Tibial artery (tissue), 1 donor: ENCODE data around the gene TRIM40.

- PRO-cap: no peak
These were observed 51.7 kb downstream of the TRIM27 start for GRCh38 chr6:28871865-28872712.

- PRO-cap: no peak
These were observed 17.3 kb downstream of the TRIM27 start for GRCh38 chr6:28906175-28907255.

GRCh38 chr6:28910670-28911418 is 12.9 kb downstream of the TRIM27 start:
- PRO-cap: no peak

- PRO-cap: no peak
These were observed 4.0 kb upstream of the TRIM27 start for GRCh38 chr6:28927787-28928172.

DNA sequence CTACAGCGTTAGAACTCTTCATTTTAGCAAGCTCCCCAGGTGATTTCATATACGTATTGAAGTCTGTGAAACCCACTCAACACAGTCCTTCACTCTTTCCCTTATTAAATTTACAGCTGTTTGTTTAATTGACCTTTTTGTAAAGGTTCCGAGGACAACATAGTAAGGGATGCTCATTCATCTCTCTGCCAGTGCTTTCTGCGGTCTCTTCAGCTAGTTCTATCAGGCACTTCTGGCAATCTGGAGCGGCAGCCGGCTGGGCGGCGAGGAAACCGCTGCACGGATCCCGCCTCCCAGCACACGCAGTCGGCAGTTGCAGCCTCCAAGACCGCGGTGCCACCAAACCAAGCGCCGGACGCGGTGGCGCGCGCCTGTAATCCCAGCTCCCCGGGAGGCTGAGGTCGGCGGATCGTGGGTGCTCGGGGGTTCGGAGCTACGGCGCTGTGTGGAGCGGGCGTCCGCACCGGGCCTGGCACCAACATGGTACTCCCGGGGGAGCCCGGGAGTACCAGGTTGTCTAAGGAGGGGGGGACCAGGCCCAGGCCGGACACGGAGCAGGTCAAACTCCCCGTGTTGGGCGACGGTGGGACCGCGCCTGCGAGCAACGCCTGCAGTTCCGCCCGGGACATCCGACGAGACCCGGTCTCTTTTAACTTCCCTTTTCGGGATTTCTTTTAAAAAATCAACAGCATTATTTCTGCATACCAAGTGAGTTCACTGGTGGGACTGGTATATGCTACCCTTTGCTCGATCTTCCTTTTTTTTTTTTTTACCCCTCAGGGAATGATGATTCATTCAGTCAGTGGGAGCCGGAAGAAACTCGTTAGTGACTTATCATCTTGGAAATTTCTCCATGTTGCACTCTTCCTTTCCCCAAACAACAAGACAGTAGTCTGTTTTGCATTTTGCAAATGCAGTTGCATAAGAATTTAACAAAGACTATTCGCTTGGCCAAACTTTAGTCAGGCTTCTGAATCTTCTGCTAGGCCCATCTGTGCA is 27.7 kb downstream of the ZNF311 start:
- PRO-cap: no peak

GRCh38 chr6:28981441-28981804 is 23.7 kb downstream of the ZNF311 start:
- PRO-cap: no peak

DNA sequence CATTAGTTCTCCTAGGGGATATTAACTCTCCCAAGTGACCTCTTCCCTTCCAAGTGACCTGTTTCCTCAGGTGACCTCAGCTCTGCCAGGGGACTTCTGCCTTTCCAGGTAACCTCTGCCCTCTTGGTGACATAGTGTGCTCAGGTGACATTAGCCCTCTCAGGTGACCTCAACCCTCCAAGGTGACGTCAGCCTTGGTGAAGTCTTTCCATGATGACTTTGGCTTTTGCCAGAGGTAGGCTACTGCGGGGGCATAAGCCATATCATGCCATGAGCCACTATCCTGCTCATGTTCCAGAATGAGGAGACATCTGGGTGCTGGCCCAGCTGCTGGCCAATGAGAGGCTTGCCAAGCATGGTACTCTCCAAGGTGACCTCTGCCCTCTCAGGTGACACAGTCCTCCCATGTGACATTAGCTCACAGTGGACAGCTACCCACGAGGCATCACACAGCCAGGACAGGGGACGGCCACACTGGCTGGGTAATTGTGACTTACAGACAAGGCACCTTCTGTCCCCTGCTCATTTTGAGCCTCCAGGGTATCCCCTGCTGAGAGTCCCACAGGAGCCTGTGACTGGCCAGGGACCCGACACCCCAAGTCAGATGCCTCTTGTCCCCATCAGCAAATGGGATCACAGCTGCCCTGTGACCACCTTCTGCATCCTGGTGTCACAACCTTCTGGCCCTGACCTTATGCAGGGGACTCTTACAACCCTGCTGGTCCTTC is 21.7 kb upstream of the OR2I1P start:
- PRO-cap: no peak

- PRO-cap: unidirectional peak, minus-strand start at chr6:29628804
These were observed 4.4 kb downstream of the GABBR1 start for GRCh38 chr6:29628552-29628997.

GRCh38 chr6:29721391-29721841 is 1.8 kb upstream of the HLA-F start:
- PRO-cap: no peak

DNA sequence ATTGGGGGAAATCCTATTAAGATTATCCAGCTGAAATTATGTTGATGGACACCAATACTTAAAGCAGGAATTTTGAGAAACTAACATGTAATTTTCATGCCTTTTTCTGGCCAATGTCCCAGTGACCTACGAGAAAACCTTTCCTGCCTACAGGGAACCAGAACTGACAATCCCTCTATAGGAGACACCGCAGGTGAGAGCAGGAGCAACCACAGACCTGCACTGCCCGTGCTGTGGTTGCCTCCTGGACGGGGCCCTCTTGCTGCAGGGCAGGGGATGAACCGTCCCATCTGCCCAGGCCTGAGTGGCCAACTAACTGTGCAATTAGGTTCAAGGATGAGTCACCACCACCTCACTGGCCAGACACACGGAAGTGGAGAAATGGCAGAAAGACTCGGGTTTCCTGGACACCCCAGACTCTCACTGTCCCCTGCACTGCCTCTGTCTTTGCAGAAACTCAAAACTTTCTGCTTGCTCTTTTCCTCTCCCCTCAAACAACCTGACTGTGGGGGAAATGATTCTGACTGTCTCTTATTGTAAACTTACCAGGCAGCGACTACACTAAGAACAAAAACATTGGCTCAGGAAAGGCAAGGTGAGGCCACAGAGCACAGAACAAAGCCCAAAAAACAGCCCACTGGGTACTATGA is 13.8 kb upstream of the HLA-G start:
- PRO-cap: no peak

GRCh38 chr6:29887106-29888302 is 54.8 kb upstream of the HLA-A start:
- PRO-cap: unidirectional peak, plus-strand start at chr6:29887296; bidirectional peak, plus-strand start at chr6:29887730, minus-strand start at chr6:29887588; bidirectional peak, plus-strand start at chr6:29888166, minus-strand start at chr6:29888081

DNA sequence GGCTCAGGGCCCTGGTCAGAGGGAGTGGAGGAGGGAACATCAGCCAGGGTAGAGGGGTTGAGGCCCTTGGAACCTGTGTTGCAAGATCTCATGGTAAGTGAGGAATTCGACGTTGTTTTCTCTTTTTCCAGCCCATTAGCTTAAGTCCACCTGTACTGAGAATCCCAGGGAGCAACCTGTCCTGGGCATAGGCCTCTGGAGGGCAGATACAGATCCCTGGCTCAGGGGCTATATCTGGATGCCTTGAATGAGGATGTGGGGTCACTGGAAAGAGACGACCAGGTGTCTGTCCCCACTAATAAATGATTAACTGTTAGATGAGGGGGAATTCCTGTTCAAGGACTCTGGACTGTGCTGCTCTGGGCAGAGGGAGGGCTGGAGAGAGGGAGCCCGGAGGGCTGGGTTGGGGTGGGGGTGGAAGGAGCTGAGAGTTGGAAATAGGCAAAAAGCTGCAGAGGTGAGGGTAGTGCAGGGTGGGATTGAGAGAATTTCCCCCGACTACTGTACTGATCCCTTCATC is 34.3 kb upstream of the HLA-A start:
- PRO-cap: no peak

DNA sequence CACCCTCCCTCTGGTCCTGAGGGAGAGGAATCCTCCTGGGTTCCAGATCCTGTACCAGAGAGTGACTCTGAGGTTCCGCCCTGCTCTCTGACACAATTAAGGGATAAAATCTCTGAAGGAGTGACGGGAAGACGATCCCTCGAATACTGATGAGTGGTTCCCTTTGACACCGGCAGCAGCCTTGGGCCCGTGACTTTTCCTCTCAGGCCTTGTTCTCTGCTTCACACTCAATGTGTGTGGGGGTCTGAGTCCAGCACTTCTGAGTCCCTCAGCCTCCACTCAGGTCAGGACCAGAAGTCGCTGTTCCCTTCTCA is 1.3 kb downstream of the HLA-A start:
- PRO-cap: no peak

DNA sequence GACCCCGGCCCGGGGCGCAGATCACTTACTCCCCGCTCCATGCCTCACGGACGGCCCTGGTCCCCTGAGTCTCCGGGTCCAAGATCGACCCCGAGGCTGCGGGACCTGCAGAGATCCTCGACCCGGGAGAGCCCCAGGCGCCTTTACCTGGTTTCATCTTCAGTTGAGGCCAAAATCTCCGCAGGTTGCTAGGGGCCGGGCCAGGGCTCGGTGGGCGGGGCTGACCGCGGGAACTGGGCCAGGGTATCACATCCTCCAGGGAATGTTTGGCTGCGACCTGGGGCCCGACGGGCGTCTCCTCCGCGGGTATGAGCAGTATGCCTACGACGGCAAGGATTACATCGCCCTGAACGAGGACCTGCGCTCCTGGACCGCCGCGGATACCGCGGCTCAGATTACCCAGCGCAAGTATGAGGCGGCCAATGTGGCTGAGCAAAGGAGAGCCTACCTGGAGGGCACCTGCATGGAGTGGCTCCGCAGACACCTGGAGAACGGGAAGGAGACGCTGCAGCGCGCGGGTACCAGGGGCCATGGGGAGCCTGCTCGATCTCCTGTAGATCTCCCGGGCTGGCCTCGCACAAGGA is 53.9 kb upstream of the POLR1H start:
- PRO-cap: no peak

- PRO-cap: no peak
These were observed at the start of gene TRIM40 for GRCh38 chr6:30135673-30136353. Gene TRIM40 (plus strand): TSS chr6:30136140.

- PRO-cap: no peak
These were observed 7.9 kb downstream of the TRIM40 start for GRCh38 chr6:30143986-30144190.

GRCh38 chr6:30259486-30260031 is 46.4 kb upstream of the TRIM26 start:
- PRO-cap: bidirectional peak, plus-strand start at chr6:30259564, minus-strand start at chr6:30259401

- PRO-cap: no peak
These were observed 1.5 kb upstream of the TRIM39 start for GRCh38 chr6:30325279-30325642.

DNA sequence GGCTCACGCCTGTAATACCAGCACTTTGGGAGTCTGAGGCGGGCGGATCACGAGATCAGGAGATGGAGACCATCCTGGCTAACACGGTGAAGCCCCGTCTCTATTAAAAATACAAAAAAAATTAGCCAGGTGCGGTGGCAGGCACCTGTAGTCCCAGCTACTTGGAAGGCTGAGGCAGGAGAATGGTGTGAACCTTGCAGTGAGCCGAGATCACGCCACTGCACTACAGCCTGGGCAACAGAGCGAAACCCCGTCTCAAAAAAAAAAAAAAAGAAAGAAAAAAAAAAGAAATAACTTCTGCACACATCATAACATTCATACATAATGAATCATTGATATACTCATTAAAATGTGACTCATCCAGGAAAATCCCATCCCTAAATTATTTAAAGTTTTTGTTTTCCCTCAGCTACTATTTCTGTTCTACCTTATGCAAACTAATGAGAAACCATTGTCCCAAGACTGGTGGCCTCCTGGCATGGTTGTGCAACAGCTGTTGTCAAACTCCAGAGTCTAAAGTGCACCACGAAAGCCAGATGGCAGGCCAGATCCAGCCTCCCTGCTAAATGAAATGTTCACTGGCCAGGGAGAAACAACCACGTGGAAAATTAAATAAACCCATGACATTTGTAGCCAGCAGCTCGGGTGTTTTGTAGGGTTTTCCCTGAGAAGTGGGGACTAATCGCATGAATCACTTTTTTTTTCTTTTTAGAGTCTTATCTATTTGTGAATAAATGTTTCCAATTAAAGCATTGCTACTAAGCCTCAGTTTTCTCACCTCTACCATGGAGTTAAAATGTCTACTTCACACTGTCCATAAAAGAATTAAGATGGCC is 28.4 kb downstream of the GNL1 start:
- PRO-cap: no peak

GRCh38 chr6:30543670-30544337 is 12.5 kb downstream of the GNL1 start:
- PRO-cap: no peak